ENCODE measurements around the gene CASTOR2.

DNA sequence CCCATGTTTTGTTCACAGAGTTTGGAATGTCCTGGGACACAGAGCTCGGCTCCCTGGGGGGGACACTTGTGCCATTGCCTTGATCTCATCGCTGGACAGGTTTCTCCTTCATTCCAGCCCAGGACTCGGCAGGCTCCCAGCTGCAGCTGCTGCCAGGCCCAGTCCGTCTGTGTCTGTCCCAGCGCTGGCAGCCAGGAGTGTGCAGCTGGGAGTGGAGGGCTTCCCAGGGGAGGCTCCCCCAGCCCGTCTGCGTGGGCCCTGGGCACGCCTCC lies 32.6 kb downstream of the TMEM270 start:
- RAMPAGE, long total RNA, result no peak
- RRBS, result no CpG with 5 or more reads among the region's 8 CpGs

DNA sequence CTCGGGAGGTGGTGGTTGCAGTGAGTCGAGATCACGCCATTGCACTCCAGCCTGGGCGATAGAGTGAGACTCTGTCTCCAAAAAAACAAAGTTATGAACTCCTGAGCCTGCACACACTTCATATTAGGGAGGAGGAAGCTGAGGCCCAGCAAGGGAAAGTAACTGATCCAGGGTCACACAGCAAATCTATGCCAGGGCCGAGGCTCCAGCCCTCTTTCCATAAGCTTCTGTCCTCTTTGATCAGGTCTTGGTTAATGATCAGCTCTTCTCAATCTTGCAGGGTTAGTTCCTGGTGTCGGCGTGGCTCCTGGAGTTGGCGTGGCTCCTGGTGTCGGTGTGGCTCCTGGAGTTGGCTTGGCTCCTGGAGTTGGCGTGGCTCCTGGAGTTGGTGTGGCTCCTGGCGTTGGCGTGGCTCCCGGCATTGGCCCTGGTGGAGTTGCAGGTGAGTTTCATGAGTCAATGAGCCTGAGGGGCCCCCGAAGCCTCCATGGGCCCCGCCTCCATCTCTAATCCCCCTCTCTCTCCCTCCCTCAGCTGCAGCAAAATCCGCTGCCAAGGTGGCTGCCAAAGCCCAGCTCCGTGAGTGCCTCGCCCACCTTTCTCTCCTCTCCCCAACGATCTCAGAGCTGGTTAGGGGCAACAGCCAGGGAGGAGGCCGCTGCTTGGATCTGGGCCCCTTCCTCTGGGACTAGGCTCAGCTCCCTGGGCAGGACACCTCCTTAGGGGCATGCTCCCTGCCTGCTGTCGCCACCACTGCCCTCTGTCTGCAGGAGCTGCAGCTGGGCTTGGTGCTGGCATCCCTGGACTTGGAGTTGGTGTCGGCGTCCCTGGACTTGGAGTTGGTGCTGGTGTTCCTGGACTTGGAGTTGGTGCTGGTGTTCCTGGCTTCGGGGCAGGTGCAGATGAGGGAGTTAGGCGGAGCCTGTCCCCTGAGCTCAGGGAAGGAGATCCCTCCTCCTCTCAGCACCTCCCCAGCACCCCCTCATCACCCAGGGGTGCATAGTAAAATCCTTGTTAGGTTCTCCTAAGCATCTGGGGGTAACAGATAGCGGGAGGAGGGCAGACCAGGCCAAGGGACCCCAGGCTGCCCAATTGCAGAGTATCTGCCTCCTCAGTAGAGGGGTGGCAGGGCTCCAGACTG lies 23.6 kb upstream of the LIMK1 start:
- RAMPAGE, long total RNA, result no peak
- RRBS, result no CpG with 5 or more reads among the region's 26 CpGs

GRCh38 chr7:74093529-74094447 lies 10.2 kb downstream of the LIMK1 start:
- RAMPAGE, long total RNA, result no peak
- RRBS, result 0% methylated on average over 4 of the region's 26 CpGs

GRCh38 chr7:74178395-74178935 lies 4.3 kb downstream of the EIF4H start:
- RAMPAGE, long total RNA, result no peak
- RRBS, result no CpG with 5 or more reads among the region's 13 CpGs

DNA sequence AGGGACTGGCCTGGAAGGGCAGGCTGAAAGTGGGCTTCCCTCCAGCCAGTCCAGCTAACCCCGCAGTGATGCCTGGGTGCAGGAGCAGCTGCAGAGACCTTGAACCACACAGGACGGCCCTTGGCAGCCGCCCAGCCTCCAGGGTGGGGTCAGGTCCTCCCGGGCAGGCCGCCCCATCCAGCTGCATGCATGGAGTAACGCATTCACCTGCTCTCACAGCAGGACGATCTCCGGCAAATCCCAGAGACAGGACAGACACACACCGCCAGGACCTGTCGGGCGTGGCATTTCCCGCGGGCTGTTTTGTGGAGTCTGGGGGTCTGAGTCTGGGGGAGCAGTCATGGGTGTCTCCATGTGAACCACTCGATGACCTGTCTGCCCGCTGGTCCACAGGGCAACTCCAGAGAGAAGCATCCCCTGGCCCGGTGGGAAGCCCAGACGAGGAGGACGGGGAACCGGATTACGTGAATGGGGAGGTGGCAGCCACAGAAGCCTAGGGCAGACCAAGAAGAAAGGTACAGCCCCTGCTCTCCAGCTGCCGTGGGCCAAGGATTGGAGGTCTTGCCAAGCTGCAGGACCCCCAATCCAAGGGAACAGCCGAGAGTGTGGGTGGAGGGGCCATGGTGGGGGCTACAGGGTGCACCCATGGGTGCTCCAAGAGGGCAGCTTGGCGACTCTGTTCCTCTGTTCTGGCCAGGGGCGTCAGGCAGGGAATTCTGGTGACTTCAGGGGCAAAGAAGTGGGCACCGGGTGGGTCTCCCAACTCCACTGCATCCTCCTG lies 14.6 kb downstream of the LAT2 start:
- RAMPAGE, long total RNA, result no peak
- RRBS, result 28% methylated on average over 5 of the region's 25 CpGs

GRCh38 chr7:74290975-74291716 lies 1.9 kb downstream of the CLIP2 start:
- RAMPAGE, long total RNA, result no peak
- RRBS, result 93% methylated on average over 2 of the region's 15 CpGs

DNA sequence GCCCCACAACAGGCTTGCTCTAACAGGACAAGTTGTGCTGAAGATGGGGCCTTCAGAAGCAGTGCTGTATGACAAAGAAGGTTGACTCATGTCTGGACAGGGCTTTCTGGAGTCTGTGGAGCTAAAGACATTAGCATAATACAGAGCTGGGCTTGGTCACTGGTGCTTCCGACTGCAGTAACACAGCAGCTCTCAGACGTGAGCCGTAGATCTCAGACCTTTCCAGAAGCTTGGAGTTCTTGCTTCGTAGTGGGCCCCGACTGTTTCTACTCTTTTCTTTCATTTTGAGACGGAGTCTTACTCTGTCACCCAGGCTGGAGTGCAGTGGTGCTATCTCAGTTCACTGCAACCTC lies 100.5 kb downstream of the GTF2IRD1 start:
- RAMPAGE, long total RNA, result no peak
- RRBS, result no CpG with 5 or more reads among the region's 6 CpGs

DNA sequence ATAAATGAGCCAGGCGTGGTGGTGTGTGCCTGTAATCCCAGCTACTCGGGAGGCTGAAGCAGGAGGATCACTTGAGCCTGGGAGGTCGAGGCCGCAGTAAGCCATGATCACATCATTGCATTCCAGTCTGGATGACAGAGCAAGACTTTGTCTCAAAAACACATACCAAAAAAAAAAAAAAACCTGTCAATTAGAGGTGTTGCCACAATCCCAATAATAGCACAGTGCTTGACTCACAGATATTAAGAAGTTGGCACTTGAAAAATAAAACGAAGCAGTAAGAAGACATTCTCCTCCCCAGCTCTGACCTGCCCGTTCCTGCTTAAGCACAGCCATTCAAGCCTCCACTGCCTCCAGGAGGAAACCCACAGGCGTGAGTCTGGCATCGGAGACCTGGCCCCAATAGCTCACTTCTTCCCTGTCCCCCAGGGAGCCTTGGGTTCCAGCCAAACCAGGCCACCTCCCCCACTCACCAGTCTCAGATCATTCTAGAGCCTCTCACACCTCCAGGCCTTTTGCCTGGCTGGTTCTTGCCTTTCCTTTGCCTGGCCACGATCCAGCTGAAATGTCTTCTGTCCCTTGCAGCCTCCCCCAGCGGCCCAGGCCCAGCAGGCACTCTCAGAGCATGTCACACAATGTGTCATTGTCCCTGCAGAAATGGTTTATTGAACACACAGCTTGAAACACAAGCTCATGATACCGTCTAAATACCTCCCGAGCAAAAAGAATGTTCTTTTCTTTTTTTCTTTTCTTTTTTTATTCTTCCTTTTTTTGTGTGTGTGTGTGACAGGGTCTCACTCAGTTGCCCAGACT lies 45.2 kb upstream of the GTF2I start:
- RAMPAGE, long total RNA, result no peak
- RRBS, result no CpG with 5 or more reads among the region's 12 CpGs

GRCh38 chr7:74655650-74655989 lies 1.9 kb upstream of the GTF2I start:
- RAMPAGE, long total RNA, result no peak
- RRBS, result no CpG with 5 or more reads among the region's 16 CpGs

DNA sequence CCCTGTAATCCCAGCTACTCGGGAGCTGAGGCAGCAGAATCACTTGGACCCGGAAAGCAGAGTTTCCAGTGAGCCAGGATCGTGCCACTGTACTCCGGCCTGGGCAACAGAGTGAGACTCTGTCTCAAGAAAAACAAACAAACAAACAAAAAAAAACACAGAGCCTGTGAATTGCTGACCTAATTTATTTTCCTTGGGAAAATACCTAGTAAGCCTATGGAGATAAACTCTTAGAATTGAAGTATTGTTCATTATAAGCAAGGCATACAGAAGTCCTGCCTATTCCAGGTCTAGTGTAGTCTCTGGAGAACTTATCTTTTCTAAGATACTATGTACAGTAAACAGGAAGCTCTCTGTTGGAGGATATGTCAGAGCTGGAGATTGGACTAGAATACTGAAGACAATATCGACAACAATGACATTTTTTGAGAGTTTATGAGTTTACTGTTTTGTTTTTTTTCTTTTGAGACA lies 14.9 kb downstream of the GTF2I start:
- RAMPAGE, long total RNA, result no peak
- RRBS, result no CpG with 5 or more reads among the region's 5 CpGs

GRCh38 chr7:74716632-74717105 lies 57.1 kb upstream of the NCF1 start:
- RAMPAGE, long total RNA, result no peak
- RRBS, result no CpG with 5 or more reads among the region's 2 CpGs

GRCh38 chr7:74874760-74875239 lies 23.4 kb upstream of the GTF2IRD2 start:
- RAMPAGE, long total RNA, result no peak
- RRBS, result no CpG with 5 or more reads among the region's 15 CpGs

GRCh38 chr7:74963847-74964792 lies at the start of gene CASTOR2:
Gene CASTOR2, plus strand, starts transcription at chr7:74964705.
- RAMPAGE, long total RNA, result no peak
- RRBS, result no CpG with 5 or more reads among the region's 69 CpGs

GRCh38 chr7:75418828-75419896 lies 23.7 kb downstream of the TRIM73 start:
- RAMPAGE, long total RNA, result no peak
- RRBS, result no CpG with 5 or more reads among the region's 36 CpGs

DNA sequence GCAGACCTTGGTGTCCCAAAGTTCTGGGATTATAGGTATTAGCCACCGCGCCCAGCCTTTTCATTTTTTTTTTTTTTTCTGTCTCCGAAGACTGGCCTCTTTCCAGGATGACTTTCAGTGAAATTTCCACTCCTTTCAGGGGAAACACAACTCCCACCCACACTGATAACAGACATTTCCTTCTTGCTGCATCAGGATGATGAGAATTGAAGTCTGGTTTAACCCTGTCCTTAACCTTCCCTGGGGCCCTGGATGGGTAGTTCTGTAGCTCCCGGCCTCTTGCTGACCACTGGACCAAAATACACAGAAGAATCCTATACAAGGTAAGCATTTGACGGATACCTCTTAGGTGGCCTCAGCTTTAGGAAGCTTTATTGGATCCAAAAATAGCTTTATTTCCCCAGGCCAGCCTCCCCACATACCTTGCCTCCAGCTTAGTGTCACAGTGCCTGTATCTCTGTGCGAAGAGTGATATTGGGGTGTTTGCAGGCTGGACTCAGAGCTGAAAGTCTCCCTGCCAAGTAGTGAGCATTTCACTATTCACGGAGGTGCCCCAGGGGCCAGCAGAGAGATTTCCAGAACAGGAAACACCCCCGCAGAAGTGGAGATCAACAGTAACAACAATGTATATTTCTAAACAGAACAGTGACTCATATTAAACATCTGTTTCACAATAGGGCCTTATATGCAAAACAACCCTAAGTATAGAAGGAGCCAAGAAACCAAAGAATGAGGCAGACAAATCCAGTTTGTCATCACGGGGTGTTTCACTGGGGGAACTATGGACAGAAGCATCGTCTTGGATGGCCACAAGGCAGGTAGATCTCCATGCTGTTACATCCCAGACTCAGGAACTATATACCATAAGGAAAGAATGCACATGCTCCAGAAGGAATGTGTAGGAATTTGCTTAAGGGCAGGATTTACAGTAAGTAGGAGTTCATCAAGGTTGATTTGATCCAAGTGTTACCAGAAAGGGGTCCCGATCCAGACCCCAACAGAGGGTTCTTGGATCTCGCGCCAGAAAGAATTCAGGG lies 29.1 kb upstream of the CCL24 start:
- RAMPAGE, long total RNA, result no peak
- RRBS, result no CpG with 5 or more reads among the region's 13 CpGs

- RAMPAGE, long total RNA, result no peak
- RRBS, result no CpG with 5 or more reads among the region's 3 CpGs
Measured at GRCh38 chr7:75916510-75916758, 1.5 kb downstream of the POR start.

- RAMPAGE, long total RNA, result no peak
- RRBS, result no CpG with 5 or more reads among the region's 5 CpGs
Measured at GRCh38 chr7:76191709-76192207, 9.9 kb upstream of the SRRM3 start.

- RAMPAGE, long total RNA, result no peak
- RRBS, result no CpG with 5 or more reads among the region's 2 CpGs
Measured at GRCh38 chr7:76215243-76215476, 13.5 kb downstream of the SRRM3 start.

GRCh38 chr7:76218011-76218684 lies 16.5 kb downstream of the SRRM3 start:
- RAMPAGE, long total RNA, result no peak
- RRBS, result no CpG with 5 or more reads among the region's 7 CpGs

DNA sequence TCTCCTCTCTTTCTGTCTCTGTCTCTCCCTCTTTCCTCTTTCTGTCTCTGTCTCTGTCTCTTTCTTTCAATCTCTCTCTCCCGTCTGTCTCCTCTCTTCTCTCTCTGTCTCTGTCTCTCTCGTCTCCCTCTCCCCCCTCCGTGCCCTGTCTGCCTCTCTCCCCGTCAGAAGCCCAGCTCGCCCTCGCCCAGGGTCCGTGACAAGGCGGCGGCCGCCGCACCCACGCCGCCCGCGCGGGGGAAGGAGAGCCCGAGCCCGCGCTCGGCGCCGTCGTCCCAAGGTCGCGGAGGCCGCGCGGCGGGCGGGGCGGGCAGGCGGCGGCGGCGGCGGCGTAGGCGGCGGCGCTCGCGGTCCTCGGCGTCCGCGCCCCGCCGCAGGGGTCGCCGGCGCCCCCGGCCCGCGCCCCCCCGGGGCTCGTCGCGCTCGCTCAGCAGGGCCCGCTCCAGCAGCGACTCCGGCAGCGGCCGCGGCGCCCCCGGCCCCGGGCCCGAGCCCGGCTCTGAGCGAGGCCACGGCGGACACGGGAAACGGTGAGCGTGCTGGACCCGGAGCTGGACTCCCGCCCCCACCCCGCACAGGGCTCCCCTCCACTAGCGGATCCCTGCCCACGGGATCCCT lies 21.1 kb upstream of the HSPB1 start:
- RAMPAGE, long total RNA, result no peak
- RRBS, result 2% methylated on average over 16 of the region's 81 CpGs